Hair follicular keratinocyte (primary cell): ENCODE data around the genes SRSF1 and EPX.

GRCh38 chr17:56707590-56708045 is 114.1 kb downstream of the NOG start:
- RAMPAGE, long total RNA: no peak

- RAMPAGE, long total RNA: no peak
Observed at GRCh38 chr17:56779725-56780851, 53.6 kb downstream of the C17orf67 start.

- RAMPAGE, long total RNA: no peak
Observed at GRCh38 chr17:56781721-56782285, 51.9 kb downstream of the C17orf67 start.

GRCh38 chr17:56834308-56835296 is 651 bp downstream of the DGKE start:
- RAMPAGE, long total RNA: no peak

DNA sequence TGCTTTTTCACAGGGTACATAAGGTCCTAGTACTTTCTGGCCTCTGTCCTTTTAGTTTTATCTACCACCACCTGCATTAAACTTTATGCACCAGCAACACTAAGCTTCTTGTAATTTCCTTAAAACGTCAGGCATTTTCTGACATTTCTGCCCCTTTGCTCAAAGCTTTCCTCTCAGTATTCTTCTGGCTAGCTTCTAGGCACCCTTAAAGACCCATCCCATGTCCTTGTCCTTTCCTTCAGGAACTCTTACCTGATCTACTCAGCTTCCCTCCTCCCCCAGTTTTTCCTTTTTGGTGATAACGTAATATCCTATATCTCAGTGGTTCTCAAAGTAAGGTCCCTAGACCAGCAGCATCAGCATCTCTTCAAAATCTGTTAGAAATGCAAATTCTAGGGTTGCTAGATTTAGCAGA is 2.8 kb downstream of the DGKE start:
- RAMPAGE, long total RNA: no peak

- RAMPAGE, long total RNA: no peak
Observed at GRCh38 chr17:56903986-56904790, 9.7 kb downstream of the TRIM25 start.

GRCh38 chr17:56906013-56906574 is 7.8 kb downstream of the TRIM25 start:
- RAMPAGE, long total RNA: no peak

- RAMPAGE, long total RNA: no peak
Observed at GRCh38 chr17:57242074-57242599, 14.2 kb upstream of the MSI2 start.

GRCh38 chr17:57406703-57407203 is 150.4 kb downstream of the MSI2 start:
- RAMPAGE, long total RNA: no peak

GRCh38 chr17:57480437-57480854 is 224.1 kb downstream of the MSI2 start:
- RAMPAGE, long total RNA: no peak

- RAMPAGE, long total RNA: no peak
Observed at GRCh38 chr17:57527403-57528634, 217.3 kb downstream of the CCDC182 start.

GRCh38 chr17:57681890-57682559 is 63.1 kb downstream of the CCDC182 start:
- RAMPAGE, long total RNA: no peak

- RAMPAGE, long total RNA: no peak
Observed at GRCh38 chr17:57723583-57724548, 21.2 kb downstream of the CCDC182 start.

GRCh38 chr17:57810332-57811542 is 39.1 kb downstream of the MRPS23 start:
- RAMPAGE, long total RNA: no peak

DNA sequence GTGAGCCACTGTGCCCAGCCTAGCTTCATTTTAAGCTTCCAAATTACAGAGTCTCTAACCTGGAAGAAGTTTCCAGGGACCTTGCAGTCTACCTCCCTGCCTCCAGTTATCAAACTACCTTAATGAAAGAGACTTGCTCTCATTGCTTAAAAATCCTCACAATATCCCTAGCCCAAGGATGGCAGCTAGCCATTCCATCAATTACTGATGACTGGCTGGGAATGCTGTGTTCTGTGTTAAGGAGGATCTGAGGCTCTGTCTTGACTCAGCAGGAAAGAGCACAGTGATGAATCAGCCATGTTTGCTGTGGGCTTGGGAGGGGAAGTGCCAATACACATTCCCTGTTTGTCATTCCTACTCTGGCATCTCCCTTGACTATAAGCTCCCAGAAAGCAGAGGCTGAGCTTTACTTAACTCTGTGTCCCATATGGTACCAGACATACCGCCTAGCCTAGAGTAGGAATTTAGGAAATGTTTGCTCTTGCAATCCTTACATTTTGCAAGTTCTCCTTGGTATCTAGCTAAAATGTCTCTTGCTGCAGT is 29.2 kb upstream of the MRPS23 start:
- RAMPAGE, long total RNA: no peak

GRCh38 chr17:57892349-57892859 is 42.6 kb upstream of the MRPS23 start:
- RAMPAGE, long total RNA: no peak

- RAMPAGE, long total RNA: no peak
Observed at GRCh38 chr17:57942006-57942232, 13.3 kb downstream of the CUEDC1 start.

DNA sequence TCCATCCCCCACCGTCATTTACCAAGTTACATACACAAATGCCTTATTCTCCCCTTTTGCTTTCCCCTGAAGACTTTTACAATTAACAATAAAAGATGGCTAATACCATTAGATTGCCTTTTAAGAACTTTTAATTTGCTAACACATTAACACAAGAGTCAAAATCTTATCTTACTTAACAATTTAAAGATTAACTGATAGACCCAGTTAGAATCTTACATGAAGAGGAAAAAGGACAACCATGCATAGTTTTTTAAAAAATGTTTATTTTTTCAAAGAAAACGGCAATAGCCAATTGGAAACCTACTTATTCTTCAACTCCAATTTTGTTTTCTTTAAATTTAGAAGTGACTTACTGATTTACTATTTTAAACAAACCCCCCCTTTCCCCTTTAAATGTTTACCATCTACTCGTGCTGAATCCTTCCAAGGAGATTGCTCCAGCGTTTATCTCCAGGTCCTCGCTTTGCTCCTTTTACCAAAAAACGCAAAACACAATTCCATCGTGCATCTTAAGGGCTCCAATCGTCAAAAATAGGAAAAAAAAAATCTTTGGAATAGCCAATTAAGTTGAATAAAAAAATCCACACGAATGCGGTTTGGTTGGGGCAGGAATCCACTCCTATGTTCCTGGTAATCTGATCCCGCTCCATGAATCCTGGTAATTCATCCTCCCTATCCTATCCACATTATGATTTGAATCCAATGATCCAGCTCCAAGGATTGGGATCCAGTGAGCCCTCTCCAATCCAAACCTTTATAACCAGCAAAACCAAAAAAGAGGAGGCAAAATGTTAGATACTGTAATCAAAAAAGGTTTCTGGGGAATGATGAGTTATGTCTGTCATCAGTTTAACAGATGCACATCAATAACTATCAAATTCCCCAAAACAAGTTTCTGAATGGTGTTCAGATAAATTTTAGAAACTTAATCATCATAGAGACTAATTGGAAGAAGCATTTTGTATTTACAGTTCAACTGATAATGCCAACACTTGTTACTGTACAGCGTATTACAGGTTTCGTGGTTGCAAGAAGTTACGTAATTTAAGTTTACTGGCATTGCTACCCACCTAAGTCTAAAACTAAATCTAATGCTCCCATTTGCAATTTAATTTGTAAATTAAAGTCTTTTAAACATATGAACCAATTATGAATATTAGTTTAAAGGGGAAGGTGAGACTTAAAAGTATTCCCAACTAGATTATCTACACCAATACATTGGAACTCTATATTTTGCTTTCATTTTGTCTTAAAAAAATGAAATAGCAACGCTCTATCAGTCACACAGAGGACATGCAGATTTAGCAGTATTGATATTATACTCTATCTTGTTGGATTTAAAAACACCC is 3.3 kb downstream of the SRSF1 start:
- RAMPAGE, long total RNA: no peak

DNA sequence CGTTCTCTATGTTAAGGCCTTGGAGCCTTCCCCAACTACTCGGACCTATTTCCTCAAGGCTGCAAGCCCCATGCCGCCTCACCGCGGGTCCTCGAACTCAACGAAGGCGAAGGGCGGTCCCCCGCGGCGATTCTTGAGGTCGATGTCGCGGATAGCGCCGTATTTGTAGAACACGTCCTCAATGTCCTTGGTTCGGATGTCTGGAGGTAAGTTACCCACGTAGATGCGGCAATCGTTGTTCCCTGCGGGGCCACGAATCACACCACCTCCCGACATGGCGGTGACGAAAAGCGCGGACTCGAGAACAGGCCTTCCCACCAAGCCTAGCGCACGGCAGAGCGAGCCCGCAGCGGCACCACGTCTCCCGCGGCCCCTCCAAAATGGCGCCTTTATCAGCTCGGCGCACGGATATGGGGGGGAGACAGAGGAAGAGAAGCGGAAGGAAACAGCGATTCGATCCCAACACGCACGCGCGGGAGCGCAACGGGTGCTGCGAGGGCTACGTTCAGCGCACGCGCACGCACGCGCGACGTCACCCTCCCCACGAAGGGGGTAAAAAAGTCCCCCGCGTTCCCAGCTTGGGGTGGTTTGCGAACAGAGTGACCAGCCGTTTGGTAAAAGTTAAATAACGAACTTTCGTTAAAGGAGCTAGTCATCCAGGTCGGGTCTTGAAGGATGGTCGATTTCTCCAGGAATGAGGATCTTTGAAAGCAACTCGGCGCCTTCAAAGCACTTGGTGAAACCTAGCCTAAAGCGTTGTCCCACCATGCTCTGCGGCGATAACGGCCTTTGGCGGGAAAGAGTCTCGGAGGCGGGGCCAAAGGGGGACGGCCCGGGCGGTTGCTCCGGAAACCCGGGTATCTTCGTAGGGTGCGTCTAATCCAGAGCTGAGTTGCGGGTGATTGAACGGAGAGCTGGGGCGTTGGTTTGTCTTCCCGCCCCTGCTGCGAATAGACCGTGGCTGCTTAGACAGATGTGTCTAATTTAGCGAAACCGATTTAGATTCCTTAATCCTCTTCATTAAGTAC is at the start of gene SRSF1:
TSS of gene SRSF1 (minus strand) at position 385 of the 1,028 bp plus-strand sequence.
- RAMPAGE, long total RNA: no peak

DNA sequence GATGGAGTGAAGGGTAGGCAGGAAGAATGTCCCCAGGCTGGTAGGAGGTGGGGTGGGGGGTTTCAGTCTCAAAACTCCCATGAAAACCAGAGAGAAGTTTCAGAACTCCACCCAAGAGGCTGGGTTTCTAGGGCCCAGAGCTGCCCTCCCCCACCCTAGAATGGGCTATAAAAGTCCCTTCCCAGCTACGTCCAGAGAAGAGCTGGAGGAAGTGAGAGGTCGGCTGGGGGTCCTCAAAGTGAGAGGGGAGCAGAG is at the start of gene EPX:
TSS of gene EPX (plus strand) at position 197 of the 255 bp plus-strand sequence.
- RAMPAGE, long total RNA: no peak